Heart left ventricle (tissue), 7 donors: ENCODE data around the gene TIPARP.

- PRO-cap, 6 experiments: peak in 2 of 6 experiments; most common minus-strand start chr3:153542044 (in 2)
- RAMPAGE, long total RNA, 2 experiments: no peak in any of the 2 experiments
- RRBS: no CpG with 5 or more reads among the region's 3 CpGs
Measured at GRCh38 chr3:153541818-153542329, 379.8 kb downstream of the RAP2B start.

DNA sequence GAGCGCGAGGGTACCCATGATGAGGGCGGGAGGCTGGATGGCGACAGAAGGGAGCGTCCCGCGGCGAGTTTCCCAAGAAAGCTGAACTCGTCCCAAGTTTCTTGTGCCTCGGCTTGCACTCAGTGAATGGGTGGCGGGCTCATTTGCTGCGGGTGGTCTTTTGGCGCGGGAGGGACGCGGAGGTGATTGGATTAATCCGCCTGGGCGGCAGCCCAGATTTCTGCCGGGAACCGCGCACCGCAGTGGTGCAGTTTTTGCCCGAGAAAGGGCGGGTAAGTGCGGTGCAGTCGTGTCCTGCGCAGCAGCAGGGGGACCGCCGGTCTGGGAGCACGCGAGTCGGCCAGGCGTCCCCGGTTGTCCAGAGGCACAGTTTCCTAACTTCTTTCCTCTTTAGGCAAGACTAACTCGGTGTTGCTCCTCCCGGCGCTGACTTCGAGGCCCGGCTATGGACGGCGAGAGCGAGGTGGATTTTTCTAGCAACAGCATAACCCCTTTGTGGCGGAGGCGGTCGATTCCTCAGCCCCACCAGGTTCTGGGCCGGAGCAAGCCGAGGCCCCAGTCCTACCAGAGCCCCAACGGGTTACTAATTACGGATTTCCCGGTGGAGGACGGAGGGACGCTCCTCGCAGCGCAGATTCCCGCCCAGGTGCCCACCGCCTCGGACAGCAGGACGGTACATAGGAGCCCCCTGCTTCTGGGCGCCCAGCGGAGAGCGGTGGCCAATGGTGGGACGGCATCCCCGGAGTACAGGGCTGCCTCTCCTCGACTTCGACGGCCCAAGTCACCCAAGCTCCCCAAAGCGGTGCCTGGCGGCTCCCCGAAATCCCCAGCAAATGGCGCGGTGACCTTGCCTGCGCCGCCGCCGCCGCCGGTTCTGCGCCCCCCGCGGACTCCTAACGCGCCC is 610 bp downstream of the ARHGEF26 start:
- PRO-cap, 6 experiments: no peak in any of the 6 experiments
- RAMPAGE, long total RNA, 2 experiments: no peak in any of the 2 experiments
- RRBS: 2% methylated on average over 32 of the region's 82 CpGs

- PRO-cap, 6 experiments: peak in 1 of 6 experiments; most common plus-strand start chr3:154255231 (in 1)
- RAMPAGE, long total RNA, 2 experiments: no peak in any of the 2 experiments
- RRBS: no CpG with 5 or more reads among the region's 8 CpGs
Measured at GRCh38 chr3:154255180-154255578, 69.1 kb downstream of the DHX36 start.

- PRO-cap, 6 experiments: no peak in any of the 6 experiments
- RAMPAGE, long total RNA, 2 experiments: no peak in any of the 2 experiments
- RRBS: no CpG with 5 or more reads among the region's 2 CpGs
Measured at GRCh38 chr3:155193860-155194217, 99.6 kb downstream of the STRIT1 start.

- PRO-cap, 6 experiments: peak in 3 of 6 experiments; most common minus-strand start chr3:155232682 (in 1)
- RAMPAGE, long total RNA, 2 experiments: no peak in any of the 2 experiments
- RRBS: no CpG with 5 or more reads among the region's 3 CpGs
Measured at GRCh38 chr3:155232397-155232936, 61.0 kb downstream of the STRIT1 start.

GRCh38 chr3:155512064-155512567 is 218.6 kb upstream of the STRIT1 start:
- PRO-cap, 6 experiments: no peak in any of the 6 experiments
- RAMPAGE, long total RNA, 2 experiments: no peak in any of the 2 experiments
- RRBS: no CpG with 5 or more reads among the region's 11 CpGs

- PRO-cap, 6 experiments: peak in 3 of 6 experiments; most common plus-strand start chr3:155661089 (in 2)
- RAMPAGE, long total RNA, 2 experiments: no peak in any of the 2 experiments
- RRBS: no CpG with 5 or more reads among the region's 1 CpG
Measured at GRCh38 chr3:155661034-155661233, 83.9 kb downstream of the PLCH1 start.

DNA sequence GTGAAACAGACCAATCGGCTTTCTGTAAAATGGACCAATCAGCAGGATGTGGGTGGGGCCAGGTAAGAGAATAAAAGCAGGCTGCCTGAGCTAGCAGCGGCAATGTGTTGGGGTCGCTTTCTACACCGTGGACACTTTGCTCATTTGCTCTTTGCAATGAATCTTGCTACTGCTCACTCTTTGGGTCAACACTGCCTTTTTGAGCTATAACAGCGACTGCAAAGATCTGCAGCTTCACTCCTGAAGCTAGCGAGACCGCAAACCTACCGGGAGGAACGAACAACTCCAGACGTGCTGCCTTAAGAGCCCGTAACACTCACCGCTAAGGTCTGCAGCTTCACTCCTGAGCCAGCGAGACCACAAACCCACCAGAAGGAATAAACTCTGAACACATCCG is 78.3 kb upstream of the KCNAB1 start:
- PRO-cap, 6 experiments: no peak in any of the 6 experiments
- RAMPAGE, long total RNA, 2 experiments: no peak in any of the 2 experiments
- RRBS: no CpG with 5 or more reads among the region's 14 CpGs

DNA sequence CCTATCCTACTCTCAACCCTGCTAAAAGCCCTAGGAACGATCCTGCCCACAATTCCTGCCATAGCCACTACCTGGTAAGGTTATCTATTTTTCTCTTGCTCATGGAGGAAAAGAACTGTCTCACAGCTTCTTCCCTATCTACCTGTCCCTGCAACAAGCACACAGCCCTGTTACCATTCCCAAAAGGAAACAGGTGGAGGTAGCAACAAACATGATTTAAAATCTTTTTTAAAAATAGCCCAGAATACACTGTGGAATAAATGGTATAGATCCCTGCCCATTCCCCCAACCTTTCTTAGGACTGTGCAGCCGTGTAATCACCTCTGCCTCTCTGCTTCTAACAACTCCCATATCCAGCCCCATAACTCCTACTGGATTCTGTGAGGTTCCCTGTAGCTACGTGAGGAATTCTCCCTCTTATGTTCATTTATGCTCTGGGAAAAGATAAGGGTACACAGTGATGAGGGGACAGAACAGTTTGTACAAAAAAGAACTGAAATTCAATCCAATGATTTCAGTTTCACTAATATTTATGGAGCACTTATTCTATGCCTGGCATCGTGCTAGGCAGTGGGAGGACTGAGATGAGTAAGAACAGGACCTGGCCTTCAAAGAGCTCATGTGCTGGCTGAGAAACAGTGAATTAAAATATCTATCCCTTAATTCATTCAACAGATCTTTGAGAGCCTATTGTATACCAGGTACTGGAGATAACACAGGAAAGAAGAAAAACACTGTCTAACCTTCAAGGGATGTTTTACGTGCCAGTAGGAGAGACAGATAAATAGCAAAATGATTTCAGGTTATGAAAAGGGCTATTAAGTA is 22.3 kb downstream of the SSR3 start:
- PRO-cap, 6 experiments: no peak in any of the 6 experiments
- RAMPAGE, long total RNA, 2 experiments: no peak in any of the 2 experiments
- RRBS: no CpG with 5 or more reads among the region's 5 CpGs

DNA sequence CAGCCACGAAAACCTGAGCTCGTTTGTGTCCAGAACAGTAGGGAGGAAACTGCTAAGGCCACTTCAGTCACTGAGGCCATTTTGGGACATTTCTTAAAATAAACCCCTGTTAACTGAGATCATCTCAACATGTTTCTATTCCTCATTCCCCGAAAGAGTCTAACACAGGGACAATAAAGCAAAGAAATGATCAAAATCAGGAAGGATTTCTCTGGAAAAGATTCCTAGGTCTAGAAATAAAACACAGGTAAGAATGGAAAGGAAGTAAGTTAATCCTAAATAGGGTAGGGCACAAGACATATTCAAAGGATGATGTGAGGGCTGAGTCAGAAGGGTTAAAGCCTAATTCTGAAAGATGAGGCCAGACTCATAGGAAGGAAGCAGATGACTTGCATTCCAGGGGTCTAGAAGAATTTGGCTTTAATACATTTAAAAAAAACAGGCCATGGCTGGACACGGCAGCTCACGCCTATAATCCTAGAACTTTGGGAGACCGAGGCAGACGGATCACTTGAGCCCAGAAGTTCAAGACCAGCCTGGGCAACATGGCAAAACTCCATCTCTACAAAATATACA is 3.3 kb downstream of the SSR3 start:
- PRO-cap, 6 experiments: no peak in any of the 6 experiments
- RAMPAGE, long total RNA, 2 experiments: no peak in any of the 2 experiments
- RRBS: no CpG with 5 or more reads among the region's 7 CpGs

DNA sequence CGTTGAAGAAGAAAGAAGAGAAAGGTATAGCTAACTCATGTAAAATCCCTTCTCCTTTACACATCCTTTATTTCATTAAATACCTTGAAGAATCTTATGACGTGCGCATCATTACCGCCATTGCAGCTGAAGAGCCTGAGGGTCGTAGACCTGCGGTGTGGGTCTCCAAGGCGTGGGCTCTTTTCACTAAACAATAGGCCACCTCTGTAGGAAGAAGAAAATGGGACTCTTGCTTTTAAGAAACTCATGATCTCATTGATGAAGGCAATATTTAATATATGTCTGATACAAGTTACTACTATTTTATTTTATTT is 566 bp upstream of the SSR3 start:
- PRO-cap, 6 experiments: no peak in any of the 6 experiments
- RAMPAGE, long total RNA, 2 experiments: no peak in any of the 2 experiments
- RRBS: no CpG with 5 or more reads among the region's 7 CpGs

DNA sequence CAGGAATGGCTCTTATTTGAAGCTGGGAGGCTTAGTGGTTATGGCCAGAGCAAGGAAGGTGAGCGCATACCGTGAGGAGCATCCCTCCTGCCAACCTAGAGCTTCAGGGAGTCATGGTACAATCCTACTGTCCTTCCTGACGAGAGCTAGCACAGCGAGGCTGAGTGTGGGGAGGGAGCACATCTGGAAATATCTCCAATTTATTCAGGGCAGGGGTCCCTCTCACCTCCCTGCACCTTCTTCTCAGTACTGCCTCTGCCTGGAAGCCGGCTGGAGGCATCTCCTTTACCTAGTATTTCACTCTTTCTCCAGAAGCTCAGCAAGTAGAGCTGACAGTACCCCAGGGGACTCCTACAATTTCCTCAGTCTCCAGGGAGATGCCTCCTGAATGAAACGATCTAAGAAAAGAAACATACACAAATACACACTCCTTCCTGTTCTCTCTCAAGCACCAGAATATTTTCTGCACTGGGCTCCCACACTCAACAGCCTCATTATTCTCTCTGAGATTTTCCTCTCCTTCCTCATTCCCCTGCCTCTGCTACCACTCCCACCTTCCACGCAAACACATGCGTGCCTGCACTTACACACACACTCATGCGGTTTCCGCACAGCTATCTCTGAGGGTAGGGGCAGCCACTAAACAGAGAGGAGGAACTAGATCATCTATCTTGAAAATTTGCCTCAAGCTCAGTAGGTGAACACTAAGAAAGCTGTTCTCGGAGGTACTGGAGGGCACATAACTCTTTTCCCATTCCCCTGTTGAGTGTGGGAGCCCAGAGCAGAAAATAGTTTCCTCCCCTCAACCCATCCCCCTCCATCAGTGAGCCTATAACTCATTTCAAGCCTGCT is 30.8 kb upstream of the TIPARP start:
- PRO-cap, 6 experiments: peak in 1 of 6 experiments; most common plus-strand start position 459 of the sequence (in 1); most common minus-strand start position 296 of the sequence (in 1)
- RAMPAGE, long total RNA, 2 experiments: no peak in any of the 2 experiments
- RRBS: no CpG with 5 or more reads among the region's 11 CpGs

DNA sequence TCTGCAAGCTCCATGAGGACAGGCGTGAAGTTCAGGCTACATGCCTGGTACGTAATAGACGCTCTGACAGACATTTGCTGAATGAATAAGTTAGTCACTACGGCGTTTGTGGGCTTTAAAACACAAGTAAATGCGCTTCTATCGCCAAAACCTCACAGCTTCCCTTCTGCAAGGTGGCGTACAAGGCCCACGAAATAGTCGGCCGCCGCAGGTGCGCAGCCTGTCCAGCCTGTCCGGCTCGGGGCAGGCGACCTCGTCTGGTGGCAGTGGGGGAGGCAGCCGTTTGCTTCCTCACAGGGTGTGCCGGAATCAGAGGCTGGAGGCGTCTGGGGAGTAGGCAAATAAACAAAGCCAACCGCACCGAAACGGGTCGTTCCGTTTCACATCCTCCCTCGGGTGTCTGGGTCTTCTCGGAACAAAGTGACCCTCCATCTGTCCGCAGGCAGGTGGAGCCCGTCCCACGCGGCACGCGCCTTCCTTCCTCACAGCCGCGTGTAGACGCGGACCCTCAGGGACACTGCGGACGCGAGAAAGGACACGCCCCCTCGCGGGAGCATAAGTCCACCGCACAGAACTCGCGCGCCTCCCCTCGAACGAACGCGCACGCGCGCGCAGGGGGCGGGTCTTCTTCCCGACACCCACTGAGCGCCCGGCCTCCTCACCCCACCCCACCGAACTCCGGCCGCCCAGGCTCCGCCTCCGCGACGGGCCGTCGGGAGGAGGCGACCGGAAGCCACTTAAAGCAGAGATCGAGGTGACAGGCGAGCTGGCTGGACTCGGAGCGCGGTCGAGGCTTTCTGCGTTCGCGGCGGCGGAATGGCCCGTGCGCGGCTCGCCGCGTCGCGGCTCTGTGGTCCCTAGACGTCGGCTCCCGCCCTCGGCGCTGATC is at the start of gene TIPARP:
TSS of gene TIPARP (plus strand) at position 745 of the 889 bp plus-strand sequence.
- PRO-cap, 6 experiments: peak in 6 of 6 experiments; most common plus-strand start position 745 of the sequence (in 6); most common minus-strand start position 534 of the sequence (in 4)
- RAMPAGE, long total RNA, 2 experiments: start-site peak on the plus strand in 2 of 2 experiments, centred at positions 759 to 768 of the sequence, 982 to 1,016 reads per replicate; start-site peak on the minus strand in 2 of 2 experiments, centred at positions 524 to 601 of the sequence, 6 to 21 reads per replicate
- RRBS: 2% methylated on average over 16 of the region's 94 CpGs

GRCh38 chr3:156681677-156682480 is 7.5 kb downstream of the TIPARP start:
- PRO-cap, 6 experiments: peak in 1 of 6 experiments; most common plus-strand start chr3:156682314 (in 1)
- RAMPAGE, long total RNA, 2 experiments: no peak in any of the 2 experiments
- RRBS: no CpG with 5 or more reads among the region's 4 CpGs

DNA sequence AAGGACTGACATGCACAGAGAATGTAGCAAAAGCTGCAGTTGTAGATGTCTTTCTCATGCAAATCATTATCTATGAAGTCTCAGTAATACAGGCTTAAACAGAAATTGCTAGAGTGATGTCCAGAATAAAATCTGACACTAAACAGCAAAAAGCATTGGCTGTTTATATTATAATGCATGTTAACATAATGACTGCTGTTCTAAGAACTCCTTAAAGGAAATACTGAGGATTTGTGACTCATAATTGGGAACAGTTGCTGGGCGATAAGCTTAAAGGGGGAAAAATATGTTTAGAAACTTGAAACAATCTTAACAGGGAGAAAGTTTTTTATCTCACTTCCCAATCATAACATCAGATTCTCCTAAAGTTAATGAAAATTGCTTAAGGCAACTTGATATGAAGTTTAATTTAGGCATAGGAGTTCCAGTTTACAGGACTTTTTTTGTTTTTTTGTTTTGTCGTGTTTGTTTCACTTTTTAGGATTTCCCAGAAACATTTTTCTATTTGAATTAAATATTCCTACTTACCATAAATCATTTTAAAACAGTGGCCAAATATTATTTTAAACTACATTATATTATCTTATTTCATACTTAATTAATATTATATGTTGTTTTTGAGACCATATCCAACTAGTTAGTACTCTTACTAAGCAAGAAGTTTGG is 17.6 kb downstream of the TIPARP start:
- PRO-cap, 6 experiments: no peak in any of the 6 experiments
- RAMPAGE, long total RNA, 2 experiments: no peak in any of the 2 experiments
- RRBS: no CpG with 5 or more reads among the region's 2 CpGs

GRCh38 chr3:156825275-156825854 is 788 bp upstream of the LEKR1 start:
- PRO-cap, 6 experiments: no peak in any of the 6 experiments
- RAMPAGE, long total RNA, 2 experiments: no peak in any of the 2 experiments
- RRBS: no CpG with 5 or more reads among the region's 13 CpGs

- PRO-cap, 6 experiments: peak in 6 of 6 experiments; most common plus-strand start chr3:157089260 (in 4); most common minus-strand start chr3:157089165 (in 3)
- RAMPAGE, long total RNA, 2 experiments: no peak in any of the 2 experiments
- RRBS: no CpG with 5 or more reads among the region's 33 CpGs
Measured at GRCh38 chr3:157089035-157089458, 70.9 kb downstream of the CCNL1 start.

DNA sequence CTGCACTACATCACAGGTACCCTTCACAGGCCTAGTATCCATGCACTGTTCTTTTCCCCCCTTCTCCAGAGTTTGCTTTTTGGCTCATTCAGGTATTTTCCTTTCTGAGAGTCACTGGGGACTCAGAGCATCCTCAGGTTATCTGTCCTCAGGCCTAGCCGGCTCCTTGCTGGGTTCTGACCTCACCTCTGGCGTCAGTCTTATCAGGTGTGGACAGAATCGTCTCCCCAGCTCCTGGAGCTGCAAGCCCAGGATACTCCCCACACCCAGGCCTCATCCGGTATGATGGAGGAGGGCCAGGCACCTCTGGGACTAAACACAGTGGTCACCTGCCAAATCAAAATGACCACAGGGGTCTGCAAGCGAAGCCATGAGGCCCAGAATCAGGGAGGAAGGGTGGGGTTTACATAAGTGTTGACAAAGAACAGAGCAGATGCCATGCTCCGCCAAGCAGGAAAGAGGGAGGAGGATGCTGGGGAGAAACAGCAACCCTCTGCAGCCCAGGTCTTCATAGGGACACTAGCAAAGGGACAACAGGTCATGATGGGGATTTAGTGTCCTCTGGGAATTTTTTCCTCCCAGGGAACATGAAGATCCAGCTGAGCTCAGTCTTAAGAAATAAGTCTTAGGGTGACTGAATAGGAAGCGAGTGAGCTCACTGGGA is 50.3 kb downstream of the CCNL1 start:
- PRO-cap, 6 experiments: peak in 3 of 6 experiments; most common plus-strand start position 453 of the sequence (in 2); most common minus-strand start position 281 of the sequence (in 1)
- RAMPAGE, long total RNA, 2 experiments: no peak in any of the 2 experiments
- RRBS: 14% methylated on average over 3 of the region's 7 CpGs

DNA sequence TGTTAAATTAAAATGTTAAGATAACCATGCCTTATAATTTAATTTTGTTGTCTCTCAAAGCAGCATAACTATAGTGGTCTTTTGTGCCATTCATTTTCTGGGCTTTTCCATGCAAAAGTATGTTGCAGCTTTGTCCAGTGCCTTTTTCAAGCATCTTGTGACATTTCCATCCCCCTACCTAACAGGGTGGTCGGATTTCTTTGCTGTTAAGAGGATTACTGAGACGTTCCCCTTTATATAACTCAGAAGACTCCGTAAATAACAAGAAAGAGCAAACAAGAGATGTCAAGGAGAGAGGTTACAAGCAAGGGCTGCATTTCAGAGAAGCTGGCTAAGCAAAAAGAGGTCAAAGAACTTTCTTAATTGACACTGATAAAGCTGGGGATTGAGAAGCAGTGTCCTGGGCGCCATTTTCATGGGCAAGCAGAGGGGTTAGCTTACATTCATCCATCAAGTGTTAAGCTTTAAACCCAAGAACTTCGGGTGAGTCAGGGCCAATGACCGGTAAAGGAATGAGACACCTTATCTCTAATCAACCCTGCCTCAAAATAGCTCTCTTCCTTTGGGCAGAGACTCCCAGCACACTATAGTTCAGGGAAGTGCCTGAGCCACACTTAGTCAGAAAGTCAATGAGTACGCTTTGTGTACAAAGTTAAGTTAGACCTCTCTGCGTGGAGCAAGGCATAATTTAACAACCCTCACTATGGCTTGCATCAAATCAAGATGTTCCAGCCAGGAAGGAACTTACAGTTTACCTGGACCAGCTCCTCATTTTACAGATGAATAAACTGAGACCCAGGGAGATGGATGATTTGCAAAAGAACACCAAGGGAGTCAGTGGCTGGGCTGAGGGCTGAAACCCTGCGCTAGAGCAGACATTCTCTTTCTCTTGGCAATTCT is 44.8 kb downstream of the CCNL1 start:
- PRO-cap, 6 experiments: peak in 2 of 6 experiments; most common plus-strand start position 582 of the sequence (in 1)
- RAMPAGE, long total RNA, 2 experiments: no peak in any of the 2 experiments
- RRBS: no CpG with 5 or more reads among the region's 9 CpGs

DNA sequence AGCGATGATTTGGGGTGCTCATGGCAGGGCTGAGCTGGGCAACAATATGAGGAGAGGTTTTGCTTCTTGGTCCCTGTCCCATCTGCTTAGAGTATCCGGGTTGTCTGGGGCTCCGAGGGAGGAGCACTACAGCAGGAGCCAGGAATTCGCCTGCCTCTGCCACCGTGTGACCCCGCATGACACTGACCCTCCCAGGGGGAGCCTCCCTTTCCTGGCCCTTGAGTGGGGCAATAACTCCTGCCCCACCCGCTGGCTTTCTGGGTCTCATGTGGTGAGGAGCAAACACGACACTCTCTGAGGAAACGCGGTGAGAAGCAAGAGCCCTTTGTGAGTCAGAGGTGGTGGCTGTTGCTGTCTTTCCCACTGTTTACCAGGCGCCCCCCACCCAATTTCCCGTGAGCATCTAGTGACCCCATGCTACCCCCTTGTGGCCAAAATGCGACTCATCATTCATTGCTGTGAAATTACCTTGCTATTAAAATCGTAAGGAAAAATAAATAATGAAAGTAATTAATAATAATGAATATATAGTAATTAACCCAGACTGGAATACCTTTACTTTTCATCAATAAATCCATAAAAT is 29.5 kb downstream of the CCNL1 start:
- PRO-cap, 6 experiments: peak in 5 of 6 experiments; most common plus-strand start position 290 of the sequence (in 3); most common minus-strand start position 84 of the sequence (in 5)
- RAMPAGE, long total RNA, 2 experiments: no peak in any of the 2 experiments
- RRBS: no CpG with 5 or more reads among the region's 14 CpGs